Measurements from ENCODE around the gene ZDHHC21.

GRCh38 chr9:6605145-6605613 is 40.4 kb downstream of the GLDC start:
- PRO-cap = no peak

DNA sequence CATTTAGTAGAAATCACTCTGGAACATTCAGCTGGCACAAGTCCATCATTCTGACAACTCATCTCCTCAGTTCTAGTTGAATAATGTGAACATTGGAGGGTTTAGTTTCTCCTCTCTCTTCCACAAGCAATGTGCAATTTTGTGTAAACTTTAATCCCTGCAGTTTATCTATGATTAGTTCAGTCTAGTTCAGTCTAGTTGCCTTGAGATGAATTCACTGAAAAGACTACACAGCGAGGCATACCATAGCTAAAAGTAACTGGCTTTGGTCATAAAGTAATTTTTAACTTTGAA is 5.0 kb downstream of the GLDC start:
- PRO-cap = no peak

DNA sequence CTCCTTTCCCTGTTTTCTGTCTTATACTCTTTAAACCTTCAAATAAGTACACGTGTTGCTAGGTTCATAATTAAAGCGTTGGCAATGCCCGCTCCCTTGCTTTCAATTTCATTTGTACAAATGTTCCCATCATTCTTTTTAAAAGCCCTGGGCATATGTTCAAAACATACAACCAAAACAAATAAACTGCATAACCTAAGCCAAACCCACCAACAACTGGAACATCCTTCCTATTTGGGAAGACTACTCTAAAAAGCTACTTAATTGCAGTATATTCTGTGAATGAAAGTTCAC is 1071.4 kb upstream of the DMAC1 start:
- PRO-cap = no peak

- PRO-cap = no peak
Measured at GRCh38 chr9:9611967-9612498, 1000.8 kb downstream of the PTPRD start.

- PRO-cap = no peak
Measured at GRCh38 chr9:12775640-12776052, 826 bp downstream of the LURAP1L start.

DNA sequence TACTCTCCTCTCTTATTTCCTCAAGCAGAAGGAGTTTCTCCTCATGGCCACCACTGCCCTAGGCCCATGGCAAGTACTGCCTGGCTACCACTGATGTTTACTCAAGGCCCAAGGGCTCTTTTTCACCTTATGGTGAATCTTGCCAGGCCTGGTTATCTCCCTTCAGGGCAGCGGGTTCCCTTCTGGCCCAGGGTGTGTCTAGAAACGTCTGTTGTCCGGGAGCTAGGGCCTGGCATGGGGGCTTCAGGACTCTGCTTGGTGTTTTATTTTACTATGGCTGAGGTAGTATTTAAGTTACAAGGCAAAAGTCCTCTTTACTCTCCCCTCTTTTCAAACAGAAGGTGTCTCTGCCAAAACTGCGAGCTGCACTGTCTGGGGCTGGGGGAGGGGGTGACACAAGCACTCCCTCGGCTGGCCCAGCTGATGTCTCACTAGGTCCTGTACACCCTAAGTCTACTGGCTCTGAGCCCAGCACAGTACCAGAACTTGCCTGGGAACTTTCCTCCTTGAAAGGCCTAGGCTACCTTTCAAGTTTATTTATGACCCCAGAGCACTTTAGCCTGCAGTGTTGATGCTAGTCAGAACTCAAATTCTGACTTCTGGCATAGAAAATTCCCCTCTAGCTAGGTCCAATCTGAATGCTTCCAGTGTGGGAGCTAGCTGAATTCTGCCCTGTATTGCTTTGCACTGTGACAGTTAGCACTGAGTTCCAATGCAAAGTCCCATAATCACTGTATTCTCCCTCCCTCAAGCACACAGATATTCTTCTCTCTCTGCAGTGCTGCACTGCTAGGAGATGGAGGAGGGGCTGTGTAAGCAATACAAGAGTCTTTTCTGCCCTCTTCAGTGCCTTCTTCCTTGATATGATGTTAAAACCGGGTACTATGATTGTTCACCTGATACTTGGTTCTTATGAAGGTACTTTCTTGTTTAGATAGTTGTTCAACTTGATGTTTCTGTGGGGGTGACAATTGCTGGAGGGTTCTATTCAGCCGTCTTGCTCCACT is 10.4 kb downstream of the LURAP1L start:
- PRO-cap = no peak

GRCh38 chr9:13209704-13209984 is 69.8 kb downstream of the MPDZ start:
- PRO-cap = no peak

DNA sequence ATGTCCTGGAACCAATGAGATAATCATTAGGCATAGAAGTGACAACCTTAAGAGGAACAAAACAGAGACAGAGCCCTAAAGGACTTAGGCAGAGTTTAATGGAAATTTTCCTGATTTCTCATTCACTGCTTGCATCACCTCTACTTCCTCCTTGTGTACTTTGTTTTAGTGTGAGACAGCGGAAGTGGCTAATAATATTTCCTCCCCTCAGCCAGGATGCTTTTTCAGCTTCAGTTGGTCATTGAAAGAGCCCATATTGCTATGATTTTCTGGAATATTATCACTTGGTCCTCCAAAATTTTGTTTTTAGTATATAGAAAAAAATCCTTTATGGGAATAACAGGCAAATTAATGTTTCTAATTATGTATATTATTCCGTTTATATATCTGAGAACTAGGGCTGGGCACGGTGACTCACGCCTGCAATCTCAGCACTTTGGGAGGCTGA is 153.5 kb upstream of the MPDZ start:
- PRO-cap = no peak

DNA sequence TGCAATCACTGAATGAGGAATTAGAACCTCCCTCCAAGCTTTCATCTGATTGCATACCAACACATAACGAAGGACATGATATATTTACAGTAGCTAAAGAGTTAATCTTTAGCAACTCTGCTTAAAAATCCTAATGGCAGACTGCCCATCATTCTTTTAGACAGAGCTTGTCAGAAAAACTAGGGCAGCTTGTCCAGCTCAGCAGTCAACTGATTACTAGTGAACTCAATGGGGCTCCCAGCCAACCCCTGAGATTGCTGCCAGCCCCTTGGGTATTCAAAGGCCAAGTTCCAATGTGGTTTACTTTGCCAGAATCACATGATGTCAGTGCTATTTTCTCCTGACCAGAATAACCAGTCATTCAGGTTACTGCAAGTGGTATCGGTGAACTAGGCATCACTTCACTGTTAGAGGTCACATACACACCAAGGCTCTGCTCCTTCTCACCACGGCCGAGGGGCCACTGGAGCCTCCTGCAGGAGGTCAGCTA is 62.7 kb downstream of the NFIB start:
- PRO-cap = no peak

- PRO-cap = no peak
Measured at GRCh38 chr9:14256519-14256960, 57.4 kb downstream of the NFIB start.

DNA sequence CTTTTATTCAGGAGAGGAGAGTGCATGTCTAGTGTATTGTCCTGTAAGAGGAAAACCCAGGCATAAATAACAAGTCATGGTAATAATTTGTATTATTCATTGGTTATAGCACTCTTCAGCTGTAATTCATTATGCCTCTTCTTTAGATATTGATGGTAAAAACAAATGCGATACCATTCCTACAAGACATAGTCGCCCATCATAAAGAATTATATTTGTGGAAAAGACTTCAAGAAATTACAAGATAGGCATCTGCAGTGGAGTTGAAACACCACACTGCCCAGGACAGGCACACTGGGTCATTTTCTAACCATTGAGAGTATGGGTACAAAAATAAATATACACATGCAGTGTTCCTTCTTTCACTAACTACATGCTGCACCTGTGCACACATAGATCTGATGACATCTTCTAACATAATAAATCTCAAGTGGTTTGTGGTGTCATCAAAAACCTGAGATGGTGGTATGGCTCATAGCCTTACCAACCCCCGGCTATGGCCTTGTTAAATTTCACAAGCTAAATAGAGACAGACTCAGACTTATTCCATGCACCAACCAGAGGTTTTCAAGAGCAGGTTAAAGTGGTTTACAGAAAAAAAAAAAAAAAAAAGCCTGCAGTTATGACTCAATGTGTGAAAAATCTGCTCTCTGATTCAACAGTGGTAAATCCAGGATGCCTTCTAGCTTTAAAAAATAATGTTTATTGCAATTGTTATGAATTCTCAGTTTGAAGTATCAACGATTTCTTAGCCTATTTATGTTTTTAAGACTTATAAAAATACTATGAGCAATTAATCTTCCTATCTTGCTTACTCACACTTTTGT is 12.4 kb upstream of the NFIB start:
- PRO-cap = no peak

DNA sequence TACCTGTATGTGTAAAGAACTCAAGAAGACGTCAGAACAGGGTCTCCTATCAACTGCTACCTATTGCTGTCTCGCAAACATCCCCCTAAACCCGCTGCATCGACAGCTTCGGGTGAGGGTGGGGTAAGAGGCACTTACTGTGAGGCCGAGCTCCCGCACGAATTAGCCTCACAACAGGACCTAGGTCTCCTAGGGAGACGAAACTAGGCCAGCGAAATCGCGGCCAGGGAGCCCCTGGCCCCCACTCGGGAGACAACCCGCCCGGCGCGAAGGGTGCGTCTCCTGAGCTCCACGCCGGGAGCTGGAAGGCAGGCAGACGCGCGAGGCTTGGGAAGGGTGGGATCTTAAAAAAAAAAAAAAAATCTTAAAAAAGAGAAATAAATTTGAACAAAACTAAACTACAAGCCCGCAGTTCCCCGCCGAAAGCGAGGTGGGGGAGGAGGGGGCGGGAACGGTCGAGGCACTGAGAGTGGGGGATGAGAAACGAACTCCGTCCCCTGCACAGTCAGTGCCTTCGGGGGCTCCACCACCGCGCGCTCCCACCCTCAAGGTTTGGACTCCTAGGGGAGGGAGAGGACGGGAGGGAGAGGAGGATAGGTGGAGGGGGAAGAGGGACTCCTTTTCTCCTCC is 33.0 kb upstream of the NFIB start:
- PRO-cap = no peak

DNA sequence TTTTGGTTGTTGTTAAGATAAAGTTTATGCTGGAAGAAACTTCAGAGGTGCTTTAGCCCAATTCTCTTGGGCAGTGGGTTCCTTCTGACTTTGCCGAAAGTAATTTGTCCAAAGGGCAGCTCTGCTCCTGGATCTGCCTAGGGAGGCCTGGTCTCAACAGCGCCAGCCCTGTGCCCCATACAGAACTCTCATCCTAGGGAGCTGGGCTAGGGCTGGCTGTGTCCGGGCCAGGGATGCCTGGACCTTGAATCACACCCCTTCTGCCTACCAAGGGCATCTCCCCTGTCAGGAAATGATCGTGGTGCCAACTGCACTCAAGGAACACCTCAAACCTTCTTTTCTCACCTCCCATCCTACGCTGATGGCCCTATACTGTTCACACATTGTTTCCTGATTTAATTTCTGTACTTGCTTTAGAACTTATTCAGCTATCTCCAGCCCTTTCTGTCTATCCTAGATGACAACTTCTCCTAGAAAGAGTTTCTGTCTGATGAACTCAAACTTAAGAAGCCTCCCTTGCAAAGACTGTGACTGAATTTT is 37.3 kb upstream of the NFIB start:
- PRO-cap = no peak

GRCh38 chr9:14515572-14516183 is 177.6 kb downstream of the ZDHHC21 start:
- PRO-cap = no peak

- PRO-cap = bidirectional peak, plus-strand start at chr9:14693370, minus-strand start at chr9:14693297
Measured at GRCh38 chr9:14693195-14694287, at the start of gene ZDHHC21. TSS of gene ZDHHC21 (minus strand) at chr9:14693432.

DNA sequence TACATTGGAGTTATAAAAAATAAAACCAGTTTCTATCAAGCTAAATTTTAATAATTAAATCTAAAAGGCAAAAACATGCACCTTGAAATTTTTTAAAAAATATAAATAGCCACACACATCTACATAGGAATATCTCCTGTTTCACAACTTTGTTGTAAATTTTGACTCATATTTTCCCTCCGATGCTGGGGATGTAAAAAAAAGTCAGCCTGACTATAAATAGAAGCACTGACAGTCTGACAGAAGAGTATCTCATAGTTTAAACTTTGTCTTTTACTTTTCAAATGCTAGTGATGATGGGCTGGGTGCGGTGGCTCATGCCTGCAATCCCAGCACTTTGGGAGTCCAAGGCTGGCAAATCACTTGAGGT is 159.6 kb downstream of the TTC39B start:
- PRO-cap = no peak

DNA sequence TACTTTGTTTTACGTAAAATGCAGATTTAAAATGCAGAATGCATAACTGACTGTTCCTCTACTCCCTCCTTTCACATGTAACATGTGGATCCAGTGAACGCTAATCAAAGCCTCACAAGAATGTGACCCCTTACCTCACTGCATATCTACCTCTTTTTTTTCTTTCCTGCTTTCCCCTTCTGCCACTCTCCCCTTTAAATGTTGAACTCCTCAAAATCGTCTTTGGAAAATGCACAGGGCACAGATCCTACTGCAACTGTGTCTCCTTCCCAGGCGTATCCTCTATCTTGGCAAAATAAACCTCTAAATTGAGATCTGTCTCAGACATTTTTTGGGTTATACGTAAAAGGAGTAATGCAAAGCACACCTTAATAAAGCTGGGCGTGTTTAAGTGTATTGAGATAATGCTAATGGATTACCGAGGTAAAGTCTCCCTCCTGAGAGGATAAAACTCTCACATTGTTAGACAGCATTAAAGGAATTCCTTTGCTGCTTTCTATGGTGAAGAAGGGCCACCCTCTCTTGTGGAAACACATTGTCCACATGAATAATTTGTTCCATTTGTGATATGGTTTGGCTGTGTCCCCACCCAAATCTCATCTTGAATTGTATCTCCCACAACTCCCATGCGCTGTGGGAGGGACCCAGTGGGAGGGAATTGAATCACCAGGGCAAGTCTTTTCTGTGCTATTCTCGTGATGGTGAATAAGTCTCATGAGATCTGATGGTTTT is 16.2 kb downstream of the TTC39B start:
- PRO-cap = no peak

DNA sequence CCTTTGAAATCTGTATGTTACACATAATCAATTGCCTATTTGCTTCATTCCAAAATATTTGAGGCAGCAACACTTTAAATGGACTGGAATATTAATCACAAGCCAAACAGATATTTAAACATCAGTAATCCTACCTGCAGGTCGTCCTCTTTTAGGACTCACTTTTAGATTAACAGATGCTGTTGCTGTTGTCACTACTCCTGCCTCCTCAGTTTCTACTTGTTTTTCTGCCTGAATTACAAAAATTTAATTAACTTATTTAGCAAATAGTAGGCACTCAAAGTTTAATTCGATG is 31.4 kb downstream of the PSIP1 start:
- PRO-cap = no peak

DNA sequence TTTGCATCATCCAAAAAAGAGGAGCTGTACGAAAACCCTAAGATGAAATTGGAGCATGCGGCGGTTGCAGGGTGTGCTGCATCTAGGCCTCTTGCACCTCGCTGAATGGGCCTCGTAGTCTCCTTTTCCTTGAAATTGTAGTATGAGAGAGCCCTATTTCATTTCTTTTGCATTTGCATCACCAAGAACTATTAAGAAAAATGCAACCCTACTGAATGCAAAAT is 586 bp upstream of the PSIP1 start:
- PRO-cap = no peak

DNA sequence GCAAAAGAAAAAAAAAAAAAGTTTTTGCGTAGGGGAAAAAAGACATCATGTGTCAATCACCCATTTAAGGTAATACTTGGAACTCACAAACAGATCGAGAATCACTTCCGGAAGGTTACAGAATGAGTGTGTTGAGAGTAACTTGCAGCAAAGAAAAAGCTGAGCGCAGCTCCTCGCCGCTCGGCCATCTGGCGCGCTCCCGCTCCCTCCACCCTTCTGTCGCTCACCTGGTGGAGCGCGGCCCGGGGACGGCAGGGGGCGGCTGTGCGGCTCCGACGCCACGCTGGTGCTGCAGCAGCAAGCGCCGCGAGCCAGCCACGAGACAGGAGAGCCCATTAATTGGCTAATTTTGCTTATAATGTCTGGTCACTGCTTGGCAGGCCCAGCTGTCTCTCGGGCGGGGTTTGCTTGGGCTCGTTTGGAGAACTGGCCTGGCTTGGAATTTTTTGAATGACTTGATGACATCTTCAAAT is 601.7 kb downstream of the CCDC171 start:
- PRO-cap = unidirectional peak, minus-strand start at position 190 of the sequence